Parotid gland (tissue), 1 donor: ENCODE results near the genes SESN2, RAB42 and PTPRU.

DNA sequence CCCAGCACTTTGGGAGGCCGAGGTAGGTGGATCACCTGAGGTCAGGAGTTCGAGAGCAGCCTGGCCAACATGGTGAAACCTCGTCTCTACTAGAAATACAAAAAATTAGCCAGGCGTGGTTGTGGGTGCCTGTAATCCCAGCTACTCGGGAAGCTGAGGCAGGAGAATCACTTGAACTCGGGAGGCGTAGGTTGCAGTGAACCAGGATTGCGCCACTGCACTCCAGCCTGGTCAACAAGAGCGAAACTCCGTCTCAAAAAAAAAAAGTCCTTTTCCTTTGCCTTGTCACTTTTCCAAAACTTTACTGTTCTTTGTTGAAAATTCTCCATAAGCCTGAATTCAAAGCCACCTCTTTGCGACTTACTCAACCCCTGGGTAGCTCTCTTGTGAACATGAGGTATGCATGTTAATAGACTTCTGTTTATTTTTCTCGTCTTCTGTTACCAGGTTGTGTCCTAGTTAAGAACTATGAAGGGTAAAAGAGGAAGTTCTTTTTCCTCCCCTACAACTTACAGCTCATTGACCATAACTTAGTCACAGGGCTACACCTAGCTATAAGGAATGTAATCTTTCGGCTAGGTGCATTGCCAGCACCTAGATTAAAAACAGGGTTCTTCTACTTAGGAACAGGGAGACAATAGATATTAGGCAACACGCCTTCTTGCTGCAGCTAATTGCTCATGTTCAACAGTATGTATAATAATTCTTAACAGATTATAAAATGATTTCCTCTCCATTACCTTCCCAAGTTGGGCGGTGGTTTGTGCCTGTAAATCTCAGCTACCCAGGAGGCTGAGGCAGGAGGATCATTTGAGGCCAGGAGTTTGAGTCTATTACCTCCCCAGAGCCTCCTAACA, 41.0 kb downstream of the PTAFR start:
- PRO-cap, result no peak

DNA sequence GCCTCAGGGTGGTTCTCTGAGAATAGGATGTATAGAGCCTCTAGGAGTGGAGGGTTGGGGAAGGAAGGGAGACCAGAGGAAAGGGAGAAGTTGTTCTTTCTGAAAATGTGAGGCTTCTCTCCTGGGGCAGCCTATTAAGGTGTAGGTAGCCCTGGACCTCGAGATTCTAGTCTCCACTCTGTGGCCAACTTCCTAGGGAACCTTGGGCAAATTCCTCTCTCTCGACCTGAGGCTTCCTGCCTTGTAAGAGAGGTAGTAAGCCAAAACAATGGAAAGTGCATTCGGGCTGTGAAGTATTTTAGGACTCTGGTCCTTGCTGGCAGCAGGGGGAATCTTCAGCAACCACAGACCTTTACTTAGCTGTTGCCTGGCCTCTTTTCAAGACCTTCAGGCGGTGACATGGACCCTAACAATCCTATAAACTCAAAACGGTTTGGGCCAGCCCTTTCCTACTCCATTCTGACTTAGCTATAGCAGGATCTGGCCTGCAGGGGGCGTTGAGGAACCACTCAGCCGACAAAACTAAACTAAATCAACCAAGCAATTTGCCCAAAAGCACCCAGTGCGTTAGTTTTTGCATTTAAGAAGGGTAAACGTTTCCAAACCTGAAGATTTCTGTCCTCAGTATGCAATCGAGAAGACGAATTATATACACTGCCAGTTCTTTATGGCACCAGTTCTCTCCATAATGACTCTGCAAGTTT, 11.0 kb upstream of the SESN2 start:
- PRO-cap, result no peak

- PRO-cap, result bidirectional peak, plus-strand start at chr1:28259524, minus-strand start at chr1:28259284
Measured at GRCh38 chr1:28259435-28259738, at the start of gene SESN2. Gene SESN2 (plus strand): TSS chr1:28259518.

- PRO-cap, result no peak
Measured at GRCh38 chr1:28273231-28273686, 13.9 kb downstream of the SESN2 start.

DNA sequence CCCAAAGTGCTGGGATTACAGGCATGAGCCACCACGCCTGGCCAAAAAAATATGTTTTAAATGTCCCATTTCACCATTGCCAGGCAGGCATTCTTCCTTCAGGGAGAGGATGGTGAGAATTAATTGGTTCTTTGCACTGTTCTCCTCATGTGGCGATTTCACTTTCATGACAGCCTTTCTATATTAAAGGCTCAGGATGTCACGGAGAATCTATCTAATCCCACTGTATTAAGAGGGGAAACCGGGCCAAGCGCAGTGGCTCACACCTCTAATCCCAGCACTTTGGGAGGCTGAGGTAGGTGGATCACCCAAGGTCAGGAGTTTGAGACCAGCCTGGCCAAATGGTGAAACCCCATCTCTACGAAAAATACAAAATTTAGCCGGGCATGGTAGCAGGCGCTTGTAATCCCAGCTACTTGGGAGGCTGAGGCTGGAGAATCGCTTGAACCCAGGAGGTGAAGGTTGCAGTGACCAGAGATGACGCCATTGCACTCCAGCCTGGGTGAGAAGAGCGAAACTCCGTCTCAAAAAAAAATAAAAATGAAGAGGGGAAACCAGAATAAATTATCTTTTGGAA, 6.5 kb downstream of the MED18 start:
- PRO-cap, result no peak

GRCh38 chr1:28448049-28448478, 57.8 kb upstream of the RCC1 start:
- PRO-cap, result no peak

DNA sequence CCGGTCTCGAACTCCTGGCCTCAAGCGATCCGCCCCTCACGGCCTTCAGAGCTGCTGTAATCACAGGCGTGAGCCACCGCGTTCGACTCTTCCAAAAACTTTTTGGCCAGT, 363 bp upstream of the RCC1 start:
- PRO-cap, result no peak

- PRO-cap, result unidirectional peak, plus-strand start at chr1:28592484
Measured at GRCh38 chr1:28591804-28592567, at the start of gene RAB42. Gene RAB42 (plus strand): TSS chr1:28592265.

- PRO-cap, result no peak
Measured at GRCh38 chr1:28644030-28644583, 1.2 kb upstream of the TAF12 start.

GRCh38 chr1:28669309-28669721, 731 bp downstream of the GMEB1 start:
- PRO-cap, result no peak

DNA sequence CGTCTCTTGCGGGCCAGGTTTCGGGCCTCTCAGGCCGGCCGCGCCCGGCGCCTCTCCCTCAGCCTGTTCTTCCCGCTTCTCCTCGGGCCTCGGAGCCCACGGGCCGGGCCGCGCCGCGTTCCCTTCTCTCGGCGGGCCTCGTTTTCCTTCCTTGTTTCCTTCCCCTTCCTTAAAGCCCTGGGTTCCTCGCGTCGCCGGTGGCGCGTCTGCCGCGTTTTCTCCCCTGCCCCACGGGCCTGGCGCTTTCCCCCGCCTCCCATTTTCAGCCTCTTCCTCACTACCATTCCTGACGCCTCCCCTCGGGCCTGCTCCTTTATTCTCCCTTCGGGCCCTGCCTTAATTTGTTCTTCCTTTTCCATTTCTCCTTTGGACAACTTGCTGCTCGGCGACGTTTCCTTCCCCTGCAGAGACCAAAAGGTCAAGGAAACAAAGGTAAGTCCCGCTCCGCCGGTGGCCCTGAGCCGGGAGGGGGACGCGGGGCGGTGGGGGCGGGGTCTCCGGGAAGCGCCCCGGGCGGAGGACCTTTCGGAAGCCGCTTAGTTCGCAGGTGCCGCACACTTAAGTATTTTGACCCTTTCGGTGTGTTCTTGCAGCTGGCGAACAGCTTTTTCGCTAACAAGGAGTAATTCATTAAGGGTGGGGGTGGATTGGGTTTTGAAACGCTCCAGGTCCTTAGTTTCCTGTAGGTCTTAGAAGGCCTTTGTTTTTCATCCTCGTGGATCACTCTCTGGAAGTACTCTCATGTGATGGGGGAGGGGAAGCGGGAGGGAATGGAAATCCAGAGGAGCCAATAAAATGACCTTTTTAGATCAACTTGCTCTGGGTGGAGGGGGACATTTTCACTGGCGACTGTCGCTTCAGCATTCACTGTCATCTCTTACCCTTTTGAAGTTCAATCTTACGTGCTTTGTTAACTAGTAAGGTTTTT, 775 bp downstream of the YTHDF2 start:
- PRO-cap, result no peak

DNA sequence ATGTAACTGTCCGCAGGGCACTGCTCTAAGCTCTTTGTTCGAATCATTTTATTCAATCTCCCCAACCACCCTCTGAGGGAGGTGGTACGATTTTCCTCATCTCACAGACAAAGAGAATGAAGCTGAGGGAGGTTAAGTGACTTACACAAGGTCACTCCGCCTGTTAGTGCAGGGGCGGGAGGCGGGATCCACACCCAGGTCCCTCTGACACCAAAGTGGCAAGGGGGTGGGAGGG, 313 bp upstream of the OPRD1 start:
- PRO-cap, result no peak

DNA sequence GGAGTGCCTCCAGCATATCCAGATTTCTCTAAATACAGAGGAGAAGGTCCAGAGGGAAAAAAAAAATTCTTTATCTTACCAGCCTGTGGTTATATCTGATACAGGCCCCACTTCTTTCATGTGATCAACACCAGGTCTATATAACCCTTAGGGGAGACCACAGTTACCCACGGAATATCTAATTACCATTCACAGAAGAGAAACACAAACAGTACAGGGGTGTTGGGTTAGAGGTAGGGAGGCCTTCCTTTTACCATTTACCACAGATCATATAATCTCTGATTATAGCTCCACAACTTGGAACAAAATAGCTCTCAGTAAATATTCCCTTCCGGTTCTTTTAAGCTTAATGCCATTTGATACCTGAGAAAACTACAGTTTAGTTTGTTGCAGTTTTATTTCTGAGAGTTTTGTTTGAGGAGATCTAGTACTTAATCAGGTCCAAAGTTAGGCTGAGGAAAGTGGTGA, 13.9 kb downstream of the EPB41 start:
- PRO-cap, result no peak

- PRO-cap, result bidirectional peak, plus-strand start at chr1:29124943, minus-strand start at chr1:29124635
Measured at GRCh38 chr1:29124237-29125103, 767 bp upstream of the TMEM200B start.

- PRO-cap, result no peak
Measured at GRCh38 chr1:29150515-29151313, 27.0 kb upstream of the TMEM200B start.

GRCh38 chr1:29236123-29237005, at the start of gene PTPRU:
Gene PTPRU (plus strand): TSS chr1:29236522.
- PRO-cap, result unidirectional peak, plus-strand start at chr1:29236366; unidirectional peak, plus-strand start at chr1:29236522

DNA sequence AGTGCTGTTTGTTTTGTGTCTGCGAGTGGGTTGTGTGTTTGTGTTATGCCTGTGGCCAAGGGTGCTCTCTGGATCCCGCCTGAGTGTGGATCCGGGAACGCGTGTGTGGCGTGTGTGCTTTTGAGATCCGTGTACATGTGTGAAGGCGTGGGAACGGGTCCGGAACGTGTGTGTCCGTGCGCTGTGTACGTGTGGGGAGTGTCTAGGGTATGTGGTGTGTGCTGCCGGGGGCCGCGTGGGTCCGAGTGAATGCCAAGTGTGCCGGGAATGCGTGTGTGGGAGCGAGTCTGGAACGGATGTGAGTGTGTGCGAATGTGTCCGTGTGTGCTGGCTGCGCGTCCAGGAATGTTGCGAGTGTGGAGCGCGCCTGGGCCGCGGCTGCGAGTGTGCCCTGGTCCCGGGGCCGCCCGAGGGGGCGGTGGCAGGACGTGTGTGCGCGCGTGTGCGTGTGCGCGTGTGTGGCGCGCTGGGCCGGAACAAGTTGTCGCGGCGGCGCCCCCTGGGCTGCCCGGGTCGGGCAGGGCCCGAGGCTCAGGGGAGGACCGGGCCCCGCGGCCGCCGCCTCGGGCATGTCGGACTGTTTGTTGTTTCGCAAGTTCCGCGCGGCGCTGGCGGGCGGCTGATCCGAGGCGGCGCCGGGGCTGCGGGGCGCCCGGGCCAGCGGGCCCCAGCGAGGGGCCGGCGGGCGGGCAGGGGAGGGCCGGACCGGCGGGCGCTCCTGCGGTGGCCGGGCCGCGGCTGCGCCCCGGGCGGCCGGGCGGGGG, 983 bp downstream of the PTPRU start:
- PRO-cap, result no peak

- PRO-cap, result no peak
Measured at GRCh38 chr1:29258697-29259248, 22.5 kb downstream of the PTPRU start.

- PRO-cap, result no peak
Measured at GRCh38 chr1:30191161-30191401, 532.3 kb downstream of the MATN1 start.

DNA sequence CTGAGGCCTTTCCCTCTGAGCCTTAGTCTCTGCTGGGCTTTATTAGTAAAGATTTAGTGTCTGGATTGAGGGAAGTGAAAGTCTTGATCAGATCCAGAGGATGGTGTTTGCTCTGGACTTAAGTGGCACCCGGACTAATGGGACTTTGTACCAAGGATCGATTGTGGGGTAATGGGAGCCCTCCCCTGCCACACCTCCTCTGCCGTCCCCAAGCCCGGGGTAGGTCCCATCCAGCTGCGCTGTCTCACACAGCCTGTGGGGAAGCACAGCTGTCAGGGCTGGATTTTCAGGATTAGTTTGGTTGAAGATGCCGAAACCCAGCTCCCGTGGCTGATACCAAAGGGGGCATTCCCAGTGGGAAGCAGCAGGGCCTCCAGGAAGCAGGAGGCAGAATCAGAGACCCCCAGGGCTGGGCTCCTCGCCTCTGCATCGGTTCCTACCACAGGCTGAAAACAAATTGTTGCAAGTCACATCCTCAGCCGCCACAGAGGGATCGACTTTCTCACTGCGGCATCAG, 59.8 kb downstream of the MATN1 start:
- PRO-cap, result no peak